Endothelial cell (in vitro differentiated cells): ENCODE measurements around the gene CACNA1B.

DNA sequence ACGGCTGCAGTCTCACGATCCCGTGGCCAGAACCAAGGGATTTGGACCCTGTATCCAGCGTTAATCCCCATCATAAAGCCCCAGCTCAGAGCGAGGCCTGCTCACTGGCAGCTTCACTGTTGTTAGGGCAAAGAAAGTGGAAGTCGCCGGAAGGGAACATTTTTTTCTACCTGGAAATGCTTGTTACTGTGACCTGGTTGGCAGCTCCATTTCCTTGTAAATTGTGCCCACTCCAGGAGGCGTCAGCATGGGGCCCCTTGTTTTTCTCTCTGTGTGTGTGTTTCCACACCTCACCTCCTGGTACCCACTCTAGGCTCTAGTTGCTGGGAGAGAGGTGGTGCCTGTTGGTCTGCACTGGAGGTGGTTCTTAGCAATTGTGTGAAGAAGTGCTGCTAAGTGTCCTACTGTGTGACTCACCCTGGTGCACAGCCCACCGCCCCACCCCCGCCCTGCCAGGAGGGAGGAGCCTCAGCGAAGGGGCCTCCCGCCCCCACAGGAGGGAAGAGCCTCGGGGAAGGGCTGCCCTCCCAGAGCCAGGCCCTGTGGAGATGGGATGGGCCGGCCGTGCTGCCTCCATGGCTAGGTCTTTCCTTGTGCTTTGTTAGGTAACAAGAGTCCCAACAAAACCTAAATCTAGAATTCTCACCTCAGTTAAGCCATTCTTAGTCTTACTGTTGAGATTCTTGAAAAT lies 105.2 kb downstream of the EHMT1 start:
- PRO-cap, result no peak

- PRO-cap, result unidirectional peak, plus-strand start at chr9:137877782
Measured at GRCh38 chr9:137877523-137877895, at the start of gene CACNA1B. TSS of gene CACNA1B (plus strand) at chr9:137877782.

DNA sequence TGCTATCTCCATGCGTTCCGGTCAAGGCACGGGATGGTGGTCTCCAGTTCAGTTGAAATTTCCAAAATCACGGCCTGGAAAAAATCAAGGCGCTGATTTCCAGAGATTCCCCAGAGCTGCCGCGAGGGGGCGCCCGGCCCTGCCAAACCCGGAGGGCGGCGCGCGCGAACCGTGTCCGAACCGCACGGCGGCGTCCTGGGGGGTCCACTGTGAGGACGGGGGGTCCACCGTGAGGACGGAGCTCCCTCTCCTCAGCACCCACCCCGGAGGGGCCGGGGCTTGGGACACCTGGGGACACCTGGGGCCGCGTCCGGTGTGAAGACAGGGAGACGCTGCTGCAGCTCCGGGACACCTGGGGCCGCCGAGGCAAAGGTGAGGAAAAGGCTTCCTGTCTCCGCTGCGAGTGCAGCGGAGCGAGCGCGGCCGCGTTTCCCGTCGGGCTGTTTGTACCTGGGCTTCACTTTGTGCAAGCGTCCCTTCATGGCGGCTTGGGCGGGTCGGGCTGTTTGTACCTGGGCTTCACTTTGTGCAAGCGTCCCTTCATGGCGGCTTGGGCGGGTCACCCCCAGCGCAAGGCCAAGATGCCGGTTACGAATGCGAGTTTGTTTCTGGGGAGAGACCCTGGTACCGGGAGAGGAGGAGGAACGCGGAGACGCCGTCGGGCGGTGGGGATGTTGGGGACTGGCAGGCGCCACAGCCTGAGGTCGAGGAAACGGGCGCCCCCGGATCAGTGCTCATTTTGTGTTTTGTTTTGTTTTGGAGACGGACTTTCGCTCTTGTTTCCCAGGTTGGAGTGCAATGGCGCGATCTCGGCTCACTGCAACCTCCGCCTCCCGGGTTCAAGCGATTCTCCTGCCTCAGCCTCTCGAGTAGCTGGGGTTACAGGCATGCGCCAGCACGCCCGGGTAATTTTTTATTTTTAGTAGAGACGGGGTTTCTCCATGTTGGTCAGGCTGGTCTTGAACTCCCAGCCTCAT lies 272.6 kb downstream of the CACNA1B start:
- PRO-cap, result unidirectional peak, plus-strand start at position 178 of the sequence; bidirectional peak, plus-strand start at position 389 of the sequence, minus-strand start at position 366 of the sequence; unidirectional peak, minus-strand start at position 748 of the sequence